GM19240 (cell line): ENCODE data around the genes DDA1 and B3GNT3.

DNA sequence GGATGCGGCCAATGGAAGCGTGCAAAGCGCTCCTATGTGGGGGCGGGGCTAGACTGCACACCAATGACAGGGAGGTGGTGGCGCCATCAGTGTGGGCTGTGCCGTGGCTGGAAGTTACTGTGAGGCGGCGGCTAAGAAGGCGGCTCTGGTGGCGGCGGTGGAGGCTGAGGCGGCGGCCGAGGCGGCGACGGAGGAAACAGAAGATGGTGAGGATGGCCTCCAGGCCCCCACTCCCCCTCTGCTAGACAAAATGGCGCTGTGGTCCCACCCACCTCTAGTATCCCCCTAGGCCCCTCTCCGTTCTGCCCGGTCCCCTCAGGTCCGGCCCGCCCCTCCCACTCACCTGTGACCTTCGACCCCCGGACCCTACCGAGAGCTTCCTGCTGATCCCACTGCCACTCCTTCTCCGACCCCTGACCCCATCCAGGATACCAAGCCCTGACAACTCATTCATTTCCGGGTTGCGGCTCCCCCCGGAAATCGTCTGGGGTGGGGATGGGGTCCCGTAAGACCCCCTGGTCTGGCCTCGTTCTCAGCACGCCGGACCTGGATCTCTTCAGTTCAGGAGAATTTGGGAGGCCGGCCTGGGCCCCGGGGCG is at the start of gene DDA1:
Gene DDA1, plus strand, starts transcription at position 112 of the 599 bp plus-strand sequence.
- RRBS, result 3% methylated on average over 12 of the region's 37 CpGs

GRCh38 chr19:17322558-17323089 is 12.0 kb downstream of the ANO8 start:
- RRBS, result no CpG with 5 or more reads among the region's 13 CpGs

GRCh38 chr19:17324248-17325124 is 10.2 kb downstream of the ANO8 start:
- RRBS, result 88% methylated on average over 20 of the region's 29 CpGs

DNA sequence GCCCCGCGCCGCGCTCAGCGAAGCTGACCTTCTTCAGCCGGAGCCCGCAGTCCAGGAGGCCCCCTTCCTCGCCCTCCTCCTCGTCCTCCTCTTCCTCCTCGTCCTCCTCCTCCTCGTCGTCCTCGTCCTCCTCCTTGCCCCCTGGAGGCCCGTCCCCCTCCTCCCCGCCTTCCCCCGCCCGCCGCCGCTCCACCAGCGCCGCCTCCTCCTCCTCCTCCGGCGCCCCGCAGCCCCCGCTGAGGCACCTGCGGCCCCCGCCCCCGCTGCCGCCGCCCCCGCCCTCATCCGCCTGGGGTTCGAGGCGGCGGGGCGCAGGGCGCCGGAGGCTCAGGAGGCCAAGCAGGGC is 6.2 kb downstream of the ANO8 start:
- RRBS, result 3% methylated on average over 18 of the region's 38 CpGs

DNA sequence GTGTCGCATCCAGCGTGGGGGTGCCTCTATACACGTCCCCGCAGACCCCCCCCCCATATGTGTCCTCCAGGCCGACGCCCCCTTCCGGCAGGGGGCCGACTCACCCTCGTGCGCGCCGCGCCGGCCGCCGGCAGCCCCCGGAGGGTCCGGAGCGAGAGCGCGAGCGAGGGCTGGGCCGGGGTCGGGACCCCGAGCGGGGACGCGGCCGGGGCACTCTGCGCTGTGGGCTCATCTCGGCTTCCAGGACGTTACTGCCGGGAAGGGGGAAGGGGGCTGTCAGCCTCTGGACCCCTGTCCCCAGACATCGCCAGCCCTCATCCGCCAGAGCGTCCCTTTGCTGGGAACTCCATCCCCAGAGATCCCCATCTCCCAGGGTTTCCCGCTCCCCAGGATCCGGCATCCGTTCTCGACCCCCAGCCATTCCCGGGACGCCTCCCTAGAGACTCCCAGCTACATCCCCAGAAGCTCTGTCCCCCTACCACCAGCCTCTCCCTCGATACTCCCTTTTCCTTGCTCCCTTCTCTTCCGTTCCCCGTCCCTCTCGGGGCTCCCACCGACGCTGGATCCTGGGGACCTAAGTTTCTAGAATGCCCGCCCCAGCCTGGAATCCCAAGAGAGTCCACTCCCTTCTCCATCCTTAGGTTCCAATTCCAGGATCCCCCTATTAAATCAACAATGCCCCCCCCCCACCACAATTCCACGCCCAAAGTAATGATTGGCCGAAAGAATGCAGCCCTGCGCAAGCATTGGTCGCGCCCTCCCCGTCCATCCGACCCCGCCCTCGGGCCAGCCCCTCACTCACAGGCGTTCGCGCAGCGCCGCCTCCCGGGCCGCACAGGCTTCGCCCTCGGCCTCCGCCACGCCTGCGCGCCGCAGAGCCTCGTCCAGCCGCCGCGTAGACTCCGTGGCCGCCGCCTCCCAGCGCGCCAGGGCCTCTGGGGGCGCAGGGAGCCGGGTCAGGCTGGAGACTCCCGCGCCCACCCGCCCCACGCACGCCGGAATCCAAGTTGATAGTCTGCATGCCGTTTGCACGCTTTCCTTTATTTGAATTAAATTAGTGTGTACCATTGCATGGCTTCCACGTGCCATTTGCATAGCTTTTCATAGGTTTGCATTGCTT is 3.2 kb downstream of the CCDC194 start:
- RRBS, result 2% methylated on average over 20 of the region's 92 CpGs

GRCh38 chr19:17687118-17687777 is 906 bp downstream of the UNC13A start:
- RRBS, result no CpG with 5 or more reads among the region's 25 CpGs

DNA sequence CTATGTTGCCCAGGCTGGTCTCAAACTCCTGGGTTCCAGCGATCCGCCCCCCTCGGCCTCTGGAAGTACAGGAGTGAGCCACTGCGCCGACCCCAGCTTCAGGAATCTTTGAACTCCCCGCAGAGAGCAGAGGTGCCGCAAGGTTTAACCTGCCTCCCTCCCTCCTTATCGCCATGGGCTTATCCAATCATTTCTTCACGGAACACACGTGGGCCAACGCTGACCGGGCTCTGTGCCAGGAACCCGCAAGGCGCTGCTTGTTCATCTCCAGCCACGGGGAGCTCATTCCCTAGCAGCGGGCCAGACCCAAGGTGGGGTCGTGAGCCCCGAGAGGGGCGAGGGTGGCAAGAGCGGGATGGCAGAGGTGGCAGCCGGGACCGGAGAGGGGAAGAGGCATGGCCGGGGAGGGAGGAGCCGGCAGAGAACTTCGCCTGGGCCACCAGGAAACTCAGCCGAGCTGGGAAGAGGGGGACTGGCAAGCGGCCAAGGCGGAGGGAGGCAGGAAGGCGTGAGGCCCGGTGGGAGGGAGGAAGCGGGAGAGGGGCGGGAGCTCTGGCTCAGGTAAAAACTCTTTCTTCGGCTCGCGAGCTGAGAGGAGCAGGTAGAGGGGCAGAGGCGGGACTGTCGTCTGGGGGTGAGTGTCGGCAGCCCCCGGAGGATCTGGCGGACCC is at the start of gene B3GNT3:
Gene B3GNT3, plus strand, starts transcription at position 566 of the 671 bp plus-strand sequence.
- RRBS, result 8% methylated on average over 7 of the region's 40 CpGs

GRCh38 chr19:17824150-17824801 is 3.0 kb upstream of the INSL3 start:
- RRBS, result 86% methylated on average over 3 of the region's 11 CpGs

DNA sequence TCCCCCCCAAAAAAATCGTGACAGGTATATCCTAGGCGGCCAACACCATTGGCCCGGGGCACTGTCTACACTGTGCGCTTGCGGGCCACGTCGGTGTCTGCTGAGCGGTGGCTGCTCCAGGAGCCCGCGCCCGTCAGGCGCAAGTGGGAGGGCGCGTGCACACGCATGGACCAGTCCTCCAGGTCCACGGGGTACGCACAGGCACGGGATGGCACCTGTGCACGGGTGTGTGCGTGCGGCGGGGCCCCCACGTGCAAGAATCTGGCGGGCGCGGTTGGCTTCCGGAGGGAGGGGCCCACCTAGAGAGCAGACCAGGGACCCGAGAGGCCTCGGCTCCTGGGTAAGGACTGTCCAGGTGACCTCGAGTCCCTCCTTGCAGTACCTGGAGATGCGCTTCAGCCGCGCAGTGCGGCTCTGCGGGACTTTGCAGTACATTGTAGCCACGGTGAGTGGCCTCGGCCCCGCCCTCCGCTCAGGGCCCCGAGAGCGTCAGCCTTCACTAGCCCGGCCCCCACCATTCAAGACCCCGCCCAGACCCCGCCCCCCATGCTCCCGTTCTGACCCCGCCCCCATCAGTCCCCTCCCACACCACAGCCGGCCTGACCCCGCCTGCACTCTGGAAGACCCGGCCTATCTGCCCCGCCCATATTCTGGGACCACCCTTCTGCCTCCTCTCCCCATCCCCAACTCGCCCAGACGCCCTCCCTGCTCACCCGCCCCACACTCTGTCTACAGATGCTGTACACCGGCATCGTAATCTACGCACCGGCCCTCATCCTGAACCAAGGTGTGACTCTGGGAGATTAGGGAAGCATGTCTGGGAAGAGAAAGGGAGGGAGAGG is 2.2 kb downstream of the SLC5A5 start:
- RRBS, result 3% methylated on average over 3 of the region's 57 CpGs

- RRBS, result no CpG with 5 or more reads among the region's 6 CpGs
Observed at GRCh38 chr19:17949889-17950037, 16.9 kb downstream of the CCDC124 start.

GRCh38 chr19:17951058-17951411 is 15.9 kb upstream of the KCNN1 start:
- RRBS, result 0% methylated on average over 2 of the region's 12 CpGs

GRCh38 chr19:18008708-18010043 is 1.2 kb downstream of the ARRDC2 start:
- RRBS, result 25% methylated on average over 1 of the region's 55 CpGs

DNA sequence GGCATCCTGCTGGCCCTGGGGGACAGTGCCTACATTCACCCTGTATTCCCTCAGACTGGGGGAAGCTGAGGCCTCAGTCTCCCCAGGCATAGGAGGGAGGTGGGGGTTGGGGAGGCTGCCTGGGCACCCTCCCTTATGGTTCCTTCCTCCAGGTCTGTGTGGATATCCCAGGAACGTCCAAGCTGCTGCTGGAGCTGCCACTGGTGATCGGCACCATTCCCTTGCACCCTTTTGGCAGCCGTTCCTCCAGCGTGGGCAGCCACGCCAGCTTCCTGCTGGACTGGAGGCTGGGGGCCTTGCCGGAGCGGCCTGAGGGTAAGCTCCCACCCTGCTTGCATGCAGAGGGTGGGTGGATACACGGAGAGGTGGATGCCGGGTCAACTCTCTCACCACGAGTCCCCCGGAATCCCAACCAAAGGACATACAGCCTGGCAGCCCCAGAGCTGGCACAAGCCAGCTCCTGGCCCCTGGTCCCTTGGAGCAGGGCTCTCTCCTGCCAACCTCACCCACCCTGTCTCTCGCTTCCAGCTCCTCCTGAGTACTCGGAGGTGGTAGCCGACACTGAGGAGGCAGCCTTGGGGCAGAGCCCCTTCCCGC is 2.2 kb downstream of the ARRDC2 start:
- RRBS, result no CpG with 5 or more reads among the region's 15 CpGs

DNA sequence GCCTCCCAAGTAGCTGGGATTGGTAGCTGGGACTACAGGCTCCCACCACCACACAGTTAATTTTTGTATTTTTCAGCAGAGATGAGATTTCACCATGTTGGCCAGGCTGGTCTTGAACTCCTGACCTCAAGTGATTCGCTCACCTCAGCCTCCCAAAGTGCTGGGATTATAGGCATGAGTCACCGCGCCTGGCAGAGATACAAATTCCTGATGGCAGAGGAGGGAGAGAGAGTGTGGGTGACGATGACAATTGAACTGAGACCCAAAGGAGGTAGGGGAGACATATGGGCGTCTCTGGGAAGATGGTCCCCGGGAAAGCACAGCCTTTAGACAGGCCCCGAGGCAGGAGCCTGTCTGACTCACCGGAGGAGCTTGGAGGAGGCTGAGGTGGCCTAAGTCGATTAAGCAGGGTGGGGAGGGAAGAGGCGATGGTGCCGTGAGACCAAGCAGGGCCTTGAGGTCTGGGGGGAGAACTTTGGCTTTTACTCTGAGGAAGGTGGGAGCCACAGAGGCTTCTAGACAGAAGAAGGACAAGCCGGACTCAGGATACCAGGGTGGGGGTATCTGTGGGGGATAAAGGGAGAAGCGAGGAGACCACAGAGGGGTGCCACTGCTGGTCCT is 38.2 kb downstream of the ARRDC2 start:
- RRBS, result 79% methylated on average over 3 of the region's 13 CpGs

- RRBS, result no CpG with 5 or more reads among the region's 16 CpGs
Observed at GRCh38 chr19:18090971-18091660, 4.4 kb upstream of the IL12RB1 start.

DNA sequence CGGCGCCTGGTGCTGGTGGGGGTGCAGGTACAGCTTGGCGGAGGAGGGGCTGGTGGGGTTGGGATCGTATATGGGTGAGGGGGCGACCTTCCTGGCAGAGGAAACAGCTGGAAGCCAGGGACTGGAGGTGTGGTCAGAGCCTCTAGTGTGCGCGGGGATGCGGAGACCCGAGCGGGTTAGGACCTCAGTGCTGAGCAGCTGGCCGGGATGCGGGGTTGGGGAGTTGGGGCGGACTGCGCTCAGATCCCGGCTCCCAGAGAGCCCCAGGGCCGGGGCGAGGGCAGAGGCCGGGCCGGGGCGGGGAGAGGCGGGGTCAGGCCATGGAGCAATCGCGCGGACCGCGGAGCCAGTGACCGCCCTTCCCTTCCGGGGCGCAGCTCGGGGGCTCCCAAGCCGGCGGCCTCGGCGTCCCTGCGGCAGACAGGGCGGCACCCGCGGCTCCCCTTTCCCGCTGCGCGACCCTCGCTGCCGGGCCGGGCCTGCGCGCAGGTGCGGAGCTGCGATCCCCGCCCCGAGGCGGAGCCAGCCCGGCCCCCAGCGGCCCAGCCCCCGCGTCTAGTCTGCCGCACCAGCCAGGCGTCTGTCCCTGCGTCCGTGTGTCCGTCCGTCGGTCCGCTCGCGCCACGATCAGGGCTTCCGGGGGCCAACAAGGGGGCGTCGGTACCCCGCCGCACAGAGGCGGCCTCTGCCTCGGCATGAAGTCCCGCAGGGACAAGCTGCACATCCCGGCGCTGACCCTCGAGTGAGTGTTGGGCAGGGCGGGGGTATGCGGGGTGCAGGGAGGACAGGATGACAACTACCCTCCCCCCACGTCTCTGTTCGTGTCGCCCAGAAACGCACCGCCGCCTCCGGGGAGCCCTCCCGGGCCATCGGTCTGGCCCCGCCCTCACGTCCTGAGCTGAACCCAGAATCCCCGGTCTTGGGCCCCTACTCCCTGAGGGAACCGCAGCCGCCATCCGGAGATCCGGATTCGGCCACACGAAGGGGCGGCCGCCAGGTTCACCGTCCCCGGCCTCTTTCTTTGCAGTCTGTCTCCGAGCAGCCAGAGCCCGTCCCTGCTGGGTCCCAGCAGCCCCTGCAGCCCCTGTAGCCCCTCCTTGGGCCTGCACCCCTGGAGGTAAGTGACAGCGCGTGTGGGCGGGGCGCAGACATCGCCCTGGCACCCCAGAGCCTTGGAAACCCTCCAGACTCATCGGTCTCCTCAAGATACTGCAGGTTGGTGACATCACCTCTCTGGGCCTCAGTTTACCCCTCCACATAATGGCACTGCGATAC is 12.5 kb downstream of the MAST3 start:
- RRBS, result 3% methylated on average over 65 of the region's 110 CpGs

GRCh38 chr19:18130315-18130916 is 22.5 kb upstream of the PIK3R2 start:
- RRBS, result no CpG with 5 or more reads among the region's 16 CpGs

GRCh38 chr19:18131694-18132239 is 21.2 kb upstream of the PIK3R2 start:
- RRBS, result no CpG with 5 or more reads among the region's 29 CpGs

DNA sequence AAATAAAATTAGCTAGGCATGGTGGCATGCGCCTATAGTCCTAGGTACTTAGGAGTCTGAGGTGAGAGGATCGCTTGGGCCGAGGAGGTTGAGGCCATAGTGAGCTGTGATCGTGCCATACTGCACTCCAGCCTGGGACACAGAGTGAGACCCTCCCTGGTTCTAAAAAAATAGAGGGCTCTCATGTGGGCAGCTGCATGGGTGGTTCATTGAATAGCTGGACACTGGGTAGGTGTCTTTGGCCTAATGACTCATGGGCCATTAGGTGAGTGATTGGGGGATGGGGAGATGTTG is 6.7 kb upstream of the PIK3R2 start:
- RRBS, result no CpG with 5 or more reads among the region's 4 CpGs

DNA sequence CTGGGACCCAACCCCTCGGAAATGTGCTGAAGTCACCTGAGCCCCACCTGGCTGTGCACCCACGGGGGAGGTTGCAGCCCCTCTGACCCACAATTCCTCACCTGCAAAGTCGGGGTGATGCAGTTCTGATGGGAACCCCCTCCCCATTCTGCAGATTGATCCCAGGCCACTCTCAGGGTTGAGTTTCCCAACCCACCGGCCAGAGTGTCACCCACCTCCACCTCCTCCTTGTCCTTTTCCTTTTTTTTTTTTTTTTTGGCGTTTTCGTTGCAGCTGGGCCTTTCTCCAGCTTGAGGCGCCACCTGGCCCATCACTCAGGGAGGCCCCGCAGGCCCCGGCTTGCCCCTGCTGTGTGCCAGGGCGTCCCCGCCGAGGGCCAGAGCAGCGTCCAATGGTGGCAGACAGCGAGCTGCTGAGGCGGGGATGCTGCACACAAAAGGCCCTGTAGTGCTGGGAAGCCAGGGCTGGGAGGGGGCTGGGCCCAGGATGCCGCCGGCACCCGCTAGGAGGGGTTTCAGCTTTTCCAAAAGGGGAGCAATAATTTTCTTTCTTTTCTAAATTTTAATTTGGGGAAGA is 4.6 kb downstream of the PIK3R2 start:
- RRBS, result no CpG with 5 or more reads among the region's 18 CpGs